Skeletal muscle tissue (tissue), 7 donors: ENCODE measurements around the gene PRKAR1B.

GRCh38 chr7:726835-727995 lies at the start of gene PRKAR1B:
PRKAR1B (minus strand) TSS chr7:727281.
- PRO-cap, 3 experiments = no peak in any of the 3 experiments
- RAMPAGE, long total RNA = no peak
- RRBS, 2 experiments = 2 to 3% methylated on average over 12 of the region's 115 CpGs

GRCh38 chr7:729552-730394 lies 2.7 kb upstream of the PRKAR1B start:
- PRO-cap, 3 experiments = no peak in any of the 3 experiments
- RAMPAGE, long total RNA = no peak
- RRBS, 2 experiments = no CpG with 5 or more reads among the region's 23 CpGs

- PRO-cap, 3 experiments = peak in 1 of 3 experiments; most common plus-strand start chr7:732466 (in 1); most common minus-strand start chr7:732365 (in 1)
- RAMPAGE, long total RNA = no peak
- RRBS, 2 experiments = 18 to 22% methylated on average over 3 of the region's 17 CpGs
These were observed 5.1 kb upstream of the PRKAR1B start for GRCh38 chr7:732126-732597.

DNA sequence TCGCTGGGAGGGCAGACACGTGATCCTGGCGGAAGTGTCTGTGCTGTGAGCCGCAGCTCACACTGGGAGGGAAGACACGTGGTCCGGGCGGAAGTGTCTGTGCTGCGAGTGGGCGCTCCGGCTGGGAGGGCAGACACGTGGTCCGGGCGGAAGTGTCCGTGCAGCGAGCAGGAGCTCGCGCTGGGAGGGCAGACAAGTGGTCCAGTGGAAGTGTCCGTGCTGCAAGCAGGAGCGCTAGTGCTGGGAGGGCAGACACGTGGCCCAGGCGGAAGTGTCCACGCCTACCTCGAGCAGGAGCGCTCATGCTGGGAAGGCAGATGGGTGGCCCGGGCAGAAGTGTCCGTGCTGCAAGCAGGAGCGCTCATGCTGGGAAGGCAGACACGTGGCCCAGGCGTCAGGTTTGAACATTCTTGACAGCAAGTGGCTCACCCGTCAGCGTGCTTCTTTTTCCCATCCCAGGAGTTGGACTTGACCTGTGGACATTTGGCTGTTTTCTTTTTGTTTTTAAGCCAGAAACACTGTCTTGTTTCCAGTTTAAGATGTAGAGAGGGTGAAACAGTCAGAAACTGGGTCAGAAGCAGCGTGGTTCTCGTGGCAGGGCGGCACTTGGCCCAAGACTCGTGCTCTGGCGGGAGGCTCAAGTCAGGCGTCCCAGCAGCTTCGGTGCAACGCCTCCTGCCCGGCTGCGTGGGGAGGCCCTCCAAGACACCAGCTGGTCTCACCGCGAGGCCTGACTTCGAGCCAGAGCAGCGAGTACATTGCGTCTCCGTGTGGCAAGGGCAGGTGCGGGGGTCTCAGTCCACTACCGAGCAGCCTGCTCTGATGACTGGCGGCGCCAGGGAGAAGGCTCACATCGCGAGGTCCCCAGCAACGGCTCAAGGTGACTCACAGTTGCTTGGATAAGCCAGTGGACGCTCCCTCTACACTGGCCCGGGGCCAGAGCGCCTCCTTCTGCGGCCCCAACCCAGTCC lies 41.5 kb upstream of the PRKAR1B start:
- PRO-cap, 3 experiments = peak in 2 of 3 experiments; most common plus-strand start position 761 of the sequence (in 1); most common minus-strand start position 821 of the sequence (in 1)
- RAMPAGE, long total RNA = no peak
- RRBS, 2 experiments = no CpG with 5 or more reads among the region's 58 CpGs

- PRO-cap, 3 experiments = peak in 2 of 3 experiments; most common plus-strand start chr7:771491 (in 2); most common minus-strand start chr7:771370 (in 1)
- RAMPAGE, long total RNA = no peak
- RRBS, 2 experiments = 11 to 38% methylated on average over 5 of the region's 25 CpGs
These were observed 44.2 kb upstream of the PRKAR1B start for GRCh38 chr7:771044-771988.

DNA sequence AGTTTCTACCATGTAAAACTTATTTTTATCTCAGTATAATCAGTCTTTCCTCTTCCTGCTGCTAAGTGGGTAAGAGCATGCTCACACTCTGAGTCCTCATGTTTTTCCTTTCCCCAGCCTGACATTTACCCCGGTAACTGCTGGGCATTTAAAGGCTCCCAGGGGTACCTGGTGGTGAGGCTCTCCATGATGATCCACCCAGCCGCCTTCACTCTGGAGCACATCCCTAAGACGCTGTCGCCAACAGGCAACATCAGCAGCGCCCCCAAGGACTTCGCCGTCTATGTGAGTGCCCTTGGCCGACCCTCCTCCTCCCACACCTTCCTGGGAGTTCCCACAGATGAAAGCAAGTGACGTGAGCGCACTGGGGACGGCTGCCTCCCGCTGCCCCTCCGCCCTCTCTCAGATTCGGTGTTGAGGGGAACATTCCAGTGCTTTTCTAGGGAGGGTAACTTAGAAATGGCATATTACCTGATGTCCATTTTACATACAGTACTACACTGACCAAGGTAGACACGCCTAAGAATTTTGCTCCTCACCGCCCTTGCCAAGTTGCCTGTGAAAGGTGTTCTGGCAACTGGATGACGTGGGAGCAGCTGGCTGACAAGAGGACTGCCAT lies 7.0 kb upstream of the GET4 start:
- PRO-cap, 3 experiments = no peak in any of the 3 experiments
- RAMPAGE, long total RNA = no peak
- RRBS, 2 experiments = no CpG with 5 or more reads among the region's 17 CpGs

DNA sequence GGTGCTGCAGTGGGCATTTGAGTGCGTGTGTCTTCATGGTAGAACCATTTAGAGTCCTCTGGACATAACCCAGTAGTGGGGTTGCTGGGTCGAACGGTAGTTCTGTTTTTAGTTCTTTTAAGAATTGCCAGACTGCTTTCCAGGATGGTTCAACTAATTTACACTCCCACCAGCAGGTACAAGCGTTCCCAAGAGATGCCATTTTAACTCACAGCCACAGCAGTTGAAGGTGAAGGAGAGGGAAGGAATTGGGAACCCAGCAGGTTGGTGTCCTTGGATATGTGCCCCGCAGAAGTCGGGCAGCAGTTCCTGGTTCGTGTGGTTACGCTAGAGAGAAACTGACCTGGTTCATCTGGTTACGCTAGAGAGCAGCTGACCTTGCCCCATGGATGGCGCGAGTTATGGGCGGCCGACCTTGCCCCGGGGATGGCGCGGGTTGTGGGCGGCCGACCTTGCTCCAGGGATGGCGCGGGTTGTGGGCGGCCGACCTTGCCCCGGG lies 5.8 kb downstream of the GET4 start:
- PRO-cap, 3 experiments = no peak in any of the 3 experiments
- RAMPAGE, long total RNA = no peak
- RRBS, 2 experiments = no CpG with 5 or more reads among the region's 23 CpGs

GRCh38 chr7:895079-895926 lies 18.9 kb downstream of the GET4 start:
- PRO-cap, 3 experiments = no peak in any of the 3 experiments
- RAMPAGE, long total RNA = no peak
- RRBS, 2 experiments = 94% methylated on average over 5 of the region's 54 CpGs; no CpG with 5 or more reads in 1 of the 2 experiments

DNA sequence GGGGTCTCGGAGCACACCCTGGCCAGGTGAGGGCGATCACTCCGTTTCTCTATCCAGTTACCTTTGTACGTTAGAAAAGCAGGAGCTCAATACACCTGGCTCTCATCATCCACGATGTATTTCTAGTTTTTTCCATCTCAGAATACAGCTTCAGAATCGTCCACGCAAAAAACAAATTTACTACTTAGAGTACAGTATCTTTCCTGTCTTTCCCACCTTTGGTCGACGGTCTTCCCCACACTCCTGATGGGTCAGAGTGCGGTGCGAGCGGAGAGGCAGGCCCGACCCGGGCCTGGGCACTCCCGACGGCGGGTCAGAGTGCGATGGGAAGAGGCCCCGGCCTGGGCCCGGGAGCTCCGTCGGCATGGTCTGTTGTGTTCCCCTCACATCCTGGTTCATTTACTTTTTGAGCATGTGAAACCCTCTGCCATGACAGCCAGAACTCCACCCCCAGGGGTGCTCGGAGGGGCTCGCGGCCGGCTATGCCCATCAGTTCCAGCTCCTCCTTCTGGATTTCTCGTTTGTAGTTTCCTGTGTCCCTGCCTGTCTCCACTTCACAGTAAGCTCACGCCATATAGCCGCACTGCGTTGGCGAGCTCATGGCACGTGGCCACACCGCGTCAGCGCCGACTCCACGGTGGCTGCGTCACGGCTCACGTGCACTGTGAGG lies 7.9 kb downstream of the COX19 start:
- PRO-cap, 3 experiments = no peak in any of the 3 experiments
- RAMPAGE, long total RNA = no peak
- RRBS, 2 experiments = 91 to 92% methylated on average over 6 of the region's 40 CpGs

GRCh38 chr7:979888-980792 lies 2.8 kb upstream of the CYP2W1 start:
- PRO-cap, 3 experiments = no peak in any of the 3 experiments
- RAMPAGE, long total RNA = no peak
- RRBS, 2 experiments = no CpG with 5 or more reads among the region's 21 CpGs

DNA sequence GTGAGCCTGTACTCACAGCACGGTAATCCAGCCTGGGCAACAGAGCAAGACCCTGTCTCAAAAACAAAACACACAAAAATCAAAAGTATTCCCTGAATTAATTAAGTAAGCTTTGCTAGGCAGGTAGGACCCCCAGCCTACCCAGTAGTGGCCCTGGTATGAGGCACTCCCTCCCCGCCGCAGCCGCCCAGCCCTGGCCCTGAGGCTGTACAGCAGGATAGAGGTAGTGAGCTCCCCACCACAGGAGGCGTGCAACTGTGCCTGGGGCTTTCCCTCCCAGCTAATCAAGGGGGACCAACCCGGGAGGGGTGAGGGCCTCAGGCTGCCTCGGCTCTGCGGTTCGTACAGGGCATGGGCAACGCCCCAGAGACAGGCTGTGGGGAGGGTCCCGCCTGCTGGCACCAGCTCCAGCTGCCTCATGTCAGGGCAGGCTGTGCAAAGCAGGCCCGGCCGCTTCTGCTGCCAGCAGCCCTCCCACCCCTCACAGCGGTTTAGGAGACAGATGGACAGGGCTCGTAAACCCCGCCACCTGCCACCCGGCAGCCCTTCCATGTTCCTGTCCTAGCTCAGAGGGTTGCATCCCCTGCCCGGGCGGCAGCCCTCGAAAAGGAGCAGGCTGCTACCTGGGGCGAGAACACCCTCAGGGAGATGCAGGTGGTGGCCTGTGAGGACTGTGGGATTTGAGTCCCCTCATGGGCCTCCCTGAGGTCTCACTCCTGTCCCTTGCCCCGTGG lies 839 bp upstream of the CYP2W1 start:
- PRO-cap, 3 experiments = no peak in any of the 3 experiments
- RAMPAGE, long total RNA = no peak
- RRBS, 2 experiments = 44 to 46% methylated on average over 6 to 8 of the region's 22 CpGs

- PRO-cap, 3 experiments = no peak in any of the 3 experiments
- RAMPAGE, long total RNA = no peak
- RRBS, 2 experiments = no CpG with 5 or more reads among the region's 30 CpGs
These were observed 6.0 kb upstream of the GPER1 start for GRCh38 chr7:1081837-1082363.

GRCh38 chr7:1124922-1125474 lies 13.0 kb downstream of the C7orf50 start:
- PRO-cap, 3 experiments = no peak in any of the 3 experiments
- RAMPAGE, long total RNA = no peak
- RRBS, 2 experiments = 31 to 36% methylated on average over 2 of the region's 15 CpGs

DNA sequence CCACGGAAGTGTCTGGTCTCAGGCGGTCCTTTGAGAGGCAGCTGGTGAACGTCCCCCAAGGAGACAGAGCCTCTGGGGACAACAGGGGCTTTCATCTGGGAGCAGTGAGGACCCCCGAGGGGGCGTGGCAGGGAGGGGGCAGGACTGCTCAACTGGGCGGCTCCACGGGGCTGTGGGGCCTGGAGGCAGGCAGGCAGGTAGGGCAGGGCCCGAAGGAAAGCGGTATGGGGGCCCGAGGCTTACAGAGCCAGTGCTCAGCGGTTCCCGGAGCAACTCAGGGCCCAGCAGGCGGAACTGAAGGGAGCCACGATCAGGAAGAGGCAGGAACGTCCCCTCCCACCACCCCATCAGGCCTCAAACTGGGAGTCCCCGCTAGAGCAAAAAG lies 21.4 kb upstream of the ZFAND2A start:
- PRO-cap, 3 experiments = no peak in any of the 3 experiments
- RAMPAGE, long total RNA = no peak
- RRBS, 2 experiments = 48 to 63% methylated on average over 3 of the region's 16 CpGs

DNA sequence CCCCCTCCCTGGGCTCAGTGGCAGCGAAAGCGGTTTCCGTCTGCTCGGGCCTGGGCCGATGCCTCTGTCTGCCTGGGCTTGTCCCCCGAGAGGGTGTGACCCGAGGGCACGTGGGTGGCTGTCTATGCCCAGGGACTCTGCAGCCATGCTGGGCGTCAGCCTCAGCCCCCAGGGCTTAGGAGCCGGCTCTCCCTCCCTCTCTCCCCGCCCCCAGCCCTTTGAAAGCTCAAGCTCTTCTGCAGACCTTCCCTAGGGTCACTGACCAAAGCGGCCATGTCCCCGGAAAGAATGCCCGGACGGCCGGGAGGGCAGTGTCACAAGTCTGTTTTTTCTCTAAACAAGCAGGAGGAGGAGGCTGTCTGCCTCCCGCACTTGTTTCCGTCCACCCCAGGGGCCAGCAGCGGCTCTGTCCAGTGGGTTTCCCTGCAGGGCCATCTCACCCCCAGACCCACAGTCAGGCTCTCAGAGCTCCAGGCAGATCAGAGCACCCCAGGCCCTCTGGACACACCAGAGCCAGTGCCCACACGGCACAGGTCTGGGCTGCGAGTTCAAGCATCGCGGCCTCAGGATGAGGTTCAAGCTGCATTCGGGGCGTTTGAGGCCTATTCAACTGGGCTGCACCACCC lies 6.9 kb downstream of the MICALL2 start:
- PRO-cap, 3 experiments = no peak in any of the 3 experiments
- RAMPAGE, long total RNA = no peak
- RRBS, 2 experiments = 53 to 59% methylated on average over 2 of the region's 25 CpGs

- PRO-cap, 3 experiments = no peak in any of the 3 experiments
- RAMPAGE, long total RNA = no peak
- RRBS, 2 experiments = 46% methylated on average over 3 of the region's 20 CpGs; no CpG with 5 or more reads in 1 of the 2 experiments
These were observed 5.4 kb downstream of the MICALL2 start for GRCh38 chr7:1453812-1454407.

GRCh38 chr7:1467101-1467997 lies 8.1 kb upstream of the MICALL2 start:
- PRO-cap, 3 experiments = no peak in any of the 3 experiments
- RAMPAGE, long total RNA = no peak
- RRBS, 2 experiments = 69 to 70% methylated on average over 5 to 9 of the region's 27 CpGs

DNA sequence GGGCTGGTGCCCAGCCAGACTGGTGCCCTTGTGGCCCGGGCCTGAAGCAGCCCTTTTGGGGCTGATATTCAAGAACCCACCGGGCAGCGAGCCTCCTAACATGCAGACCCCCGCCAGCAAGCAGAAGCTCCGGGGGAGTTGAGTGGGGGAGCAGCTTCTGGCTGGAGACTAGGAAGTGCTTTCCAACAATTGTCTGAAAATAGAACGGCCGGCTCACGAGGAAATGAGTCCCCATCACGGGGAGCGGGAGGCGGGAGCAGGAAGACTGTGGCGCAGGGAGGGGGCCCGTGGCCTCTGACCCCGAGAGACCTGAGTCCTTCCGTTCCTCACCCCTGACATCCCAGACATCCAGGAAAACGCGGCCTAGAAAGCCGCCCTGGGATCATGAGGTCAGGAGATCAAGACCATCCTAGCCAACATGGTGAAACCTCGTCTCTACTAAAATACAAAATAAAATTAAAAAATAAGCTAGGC lies 9.6 kb upstream of the INTS1 start:
- PRO-cap, 3 experiments = peak in 2 of 3 experiments; most common plus-strand start position 226 of the sequence (in 1); most common minus-strand start position 170 of the sequence (in 1)
- RAMPAGE, long total RNA = no peak
- RRBS, 2 experiments = 5 to 6% methylated on average over 6 of the region's 19 CpGs

GRCh38 chr7:1537867-1538978 lies 7.7 kb downstream of the MAFK start:
- PRO-cap, 3 experiments = peak in 3 of 3 experiments; most common plus-strand start chr7:1538293 (in 2); most common minus-strand start chr7:1538011 (in 2)
- RAMPAGE, long total RNA = no peak
- RRBS, 2 experiments = 22 to 28% methylated on average over 11 to 12 of the region's 65 CpGs

GRCh38 chr7:1547566-1548385 lies 8.2 kb downstream of the TMEM184A start:
- PRO-cap, 3 experiments = no peak in any of the 3 experiments
- RAMPAGE, long total RNA = no peak
- RRBS, 2 experiments = 82 to 87% methylated on average over 15 to 16 of the region's 47 CpGs